Fallopian tube (tissue), 1 donor: ENCODE results near the gene NIBAN1.

DNA sequence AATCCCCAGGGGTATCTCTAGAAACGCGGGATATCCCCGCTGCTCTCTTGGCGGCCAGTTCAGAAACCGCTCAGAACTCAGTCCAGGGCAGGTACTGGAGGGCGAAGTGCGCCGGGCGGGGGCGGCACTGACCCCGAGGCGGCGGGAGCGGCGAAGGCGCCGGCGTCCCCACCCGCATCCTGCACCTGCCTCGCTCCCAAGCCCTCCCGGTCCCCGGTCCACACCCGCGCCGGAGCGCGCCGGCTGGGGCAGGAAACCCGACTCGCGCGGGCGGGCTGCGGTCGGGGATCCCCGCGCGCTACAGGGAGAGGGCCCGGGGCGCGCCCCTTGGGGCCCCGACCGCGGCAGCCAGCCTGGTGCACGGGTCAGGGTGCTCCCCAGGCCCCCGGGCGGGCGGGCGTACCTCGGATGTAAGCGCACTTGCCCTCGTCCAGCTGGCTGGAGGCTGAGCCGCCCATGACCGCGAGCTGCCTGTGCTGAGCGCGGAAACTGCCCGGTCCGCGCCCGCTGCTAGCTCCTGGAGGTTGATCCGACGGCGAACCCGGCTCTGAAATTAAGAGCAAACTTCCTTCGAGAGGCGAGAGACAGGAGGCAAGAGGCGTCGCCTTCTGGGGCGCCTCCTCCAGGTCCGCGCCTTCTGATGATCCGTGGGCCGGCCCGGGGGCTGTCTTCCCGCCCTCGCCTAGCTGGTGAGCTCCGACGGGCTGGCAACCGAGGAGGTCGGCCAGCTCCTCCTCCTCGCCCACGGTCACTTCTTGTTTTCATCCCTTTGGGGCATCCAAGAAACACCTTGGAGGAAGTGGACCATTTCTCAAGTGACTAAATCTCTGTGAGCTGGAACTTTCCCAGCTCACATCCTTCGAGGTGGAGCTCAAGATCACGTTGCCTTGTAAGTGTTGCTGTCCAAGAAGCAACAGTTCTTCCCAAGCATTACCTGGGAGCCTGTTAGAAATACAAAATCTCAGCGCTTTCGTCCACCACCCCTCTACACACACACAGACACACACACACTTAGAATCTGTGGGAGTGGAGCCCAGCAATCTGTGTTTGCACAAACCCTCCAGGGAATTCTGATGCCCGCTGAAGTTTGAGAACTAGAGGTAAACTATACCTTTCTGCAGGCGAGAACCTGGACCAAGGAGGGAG, at the start of gene NIBAN1:
Gene NIBAN1 (minus strand): TSS at position 610 of the 1,146 bp plus-strand sequence.
- PRO-cap = bidirectional peak, plus-strand start at position 62 of the sequence, minus-strand start outside the sequence; bidirectional peak, plus-strand start at position 699 of the sequence, minus-strand start at position 555 of the sequence

DNA sequence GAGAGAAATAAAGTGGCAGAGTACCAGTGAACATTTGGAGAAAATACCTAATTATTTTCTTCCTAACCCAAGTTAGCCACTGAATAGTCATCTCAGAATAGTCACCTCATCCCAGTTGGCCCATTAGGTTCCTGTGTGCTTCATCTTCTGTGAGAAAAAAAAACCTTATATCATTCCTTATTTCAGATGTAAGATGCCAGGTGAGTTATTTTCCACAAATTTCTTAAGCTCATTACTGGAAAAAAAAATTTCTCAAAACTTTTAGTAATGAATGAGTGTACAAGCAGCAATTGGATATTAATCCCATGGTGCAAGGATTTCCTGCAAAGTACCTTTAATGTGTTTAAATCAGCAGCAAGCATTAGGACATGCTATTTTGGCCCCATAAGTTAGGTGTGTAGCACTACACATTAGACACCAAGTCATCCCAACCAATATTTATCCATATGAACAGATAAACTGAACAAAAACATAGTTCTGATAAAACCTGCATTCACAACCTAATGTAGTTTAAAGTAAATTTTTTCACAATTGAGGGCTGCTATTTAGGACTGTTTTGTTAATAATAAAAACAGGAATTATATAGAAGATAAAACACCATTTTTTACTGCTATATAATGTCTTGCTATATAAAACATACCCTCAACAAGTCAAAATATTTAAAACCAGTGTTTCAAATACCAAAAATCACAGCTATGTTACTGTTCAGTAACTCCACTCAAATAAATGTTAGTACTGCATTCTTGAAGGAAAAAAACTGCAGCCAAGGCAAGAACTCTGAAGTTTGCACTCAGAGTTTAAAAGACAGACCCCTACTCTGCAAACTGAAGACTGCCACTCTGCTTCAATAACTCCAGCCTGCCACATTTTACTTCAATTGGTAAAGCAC, 20.2 kb downstream of the IVNS1ABP start:
- PRO-cap = no peak

DNA sequence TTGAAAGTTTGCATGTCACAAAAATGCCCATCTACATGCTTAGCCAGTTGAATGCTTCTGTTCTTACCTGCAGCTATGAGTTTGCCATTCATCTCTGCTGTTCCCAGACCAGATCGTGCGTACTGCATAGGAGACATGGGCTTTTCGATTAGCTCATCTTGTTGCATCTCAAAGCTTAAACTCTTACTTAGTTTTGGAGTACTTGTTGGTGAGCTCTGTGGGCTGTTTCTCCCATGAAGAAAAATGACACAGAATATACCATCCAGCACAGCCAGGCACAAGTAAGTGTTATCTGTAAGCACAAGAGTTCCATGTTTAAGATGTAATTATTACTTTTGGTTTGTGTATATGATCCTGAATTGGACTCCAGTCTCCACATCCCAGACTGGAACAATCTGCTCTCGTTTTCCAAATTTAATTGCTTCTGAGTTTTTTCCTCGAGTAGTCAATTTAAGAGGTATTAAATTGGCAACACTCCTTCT, 16.1 kb downstream of the IVNS1ABP start:
- PRO-cap = no peak

GRCh38 chr1:185374658-185375006, 57.6 kb upstream of the IVNS1ABP start:
- PRO-cap = no peak

DNA sequence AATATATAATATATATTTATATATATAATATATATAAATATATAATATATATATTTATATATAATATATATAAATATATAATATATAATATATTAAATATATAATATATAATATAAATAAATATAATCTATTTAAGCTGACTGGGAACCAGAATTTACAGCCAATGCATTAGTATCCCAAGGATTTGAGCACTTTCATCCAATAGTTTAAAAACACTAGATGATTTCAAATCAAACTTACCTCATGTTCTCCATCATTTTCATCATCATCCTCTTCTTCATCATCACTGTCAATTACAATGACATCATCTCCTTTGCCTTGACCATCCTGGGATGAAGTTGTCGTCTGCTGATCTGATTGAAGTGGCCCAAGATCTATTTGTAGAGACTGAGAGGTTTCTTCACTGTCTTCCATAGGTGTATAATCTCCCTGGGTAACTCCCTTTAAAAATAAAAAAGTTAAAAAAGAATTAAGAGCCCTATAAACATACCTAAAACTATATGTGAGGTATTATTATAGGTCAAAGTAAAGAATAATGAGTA, 31.2 kb downstream of the PRG4 start:
- PRO-cap = no peak

DNA sequence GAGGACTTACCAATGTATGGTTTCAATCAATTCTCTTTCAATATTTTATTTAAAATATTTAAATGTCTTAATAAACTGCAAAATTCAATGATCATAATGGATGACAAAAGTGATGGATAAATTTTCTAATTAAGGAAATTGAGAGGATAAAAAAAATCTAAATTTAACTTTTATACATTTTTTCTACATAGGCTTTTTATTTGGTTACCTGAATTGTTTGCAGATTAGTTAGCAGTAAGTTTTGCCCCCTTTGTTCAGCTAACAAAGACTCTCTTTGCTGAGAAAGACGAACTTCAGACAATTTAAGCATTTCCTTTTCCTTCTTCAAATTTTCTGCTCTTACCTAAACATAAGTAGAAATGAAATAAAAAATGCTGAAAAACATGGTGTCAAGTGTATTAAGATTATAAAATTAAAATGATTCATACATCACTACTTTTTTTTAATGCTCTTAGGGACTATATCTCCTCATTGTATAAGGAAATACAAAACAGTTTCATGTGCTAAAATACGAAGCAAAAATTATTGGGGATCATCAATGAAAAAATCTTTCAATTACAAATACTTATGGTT, 23.2 kb downstream of the TPR start:
- PRO-cap = no peak

DNA sequence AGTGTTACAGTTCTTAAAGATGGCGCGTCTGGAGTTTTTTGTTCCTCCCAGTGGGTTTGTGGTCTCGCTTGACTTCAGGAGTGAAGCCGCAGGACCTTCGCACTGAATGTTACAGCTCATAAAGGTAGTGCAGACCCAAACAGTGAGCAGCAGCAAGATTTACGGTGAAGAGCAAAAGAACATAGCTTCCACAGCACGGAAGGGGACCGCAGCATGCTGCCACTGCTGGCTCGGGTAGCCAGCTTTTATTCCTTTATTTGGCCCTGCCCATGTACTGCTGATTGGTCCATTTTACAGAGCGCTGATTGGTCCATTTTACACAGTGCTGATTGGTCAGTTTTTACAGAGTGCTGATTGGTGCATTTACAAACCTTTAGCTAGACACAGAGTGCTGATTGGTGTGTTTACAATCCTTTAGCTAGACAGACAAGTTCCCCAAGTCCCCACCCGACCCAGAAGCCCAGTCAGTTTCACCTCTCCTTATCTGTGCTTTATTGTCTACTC, 177.8 kb downstream of the PLA2G4A start:
- PRO-cap = no peak

DNA sequence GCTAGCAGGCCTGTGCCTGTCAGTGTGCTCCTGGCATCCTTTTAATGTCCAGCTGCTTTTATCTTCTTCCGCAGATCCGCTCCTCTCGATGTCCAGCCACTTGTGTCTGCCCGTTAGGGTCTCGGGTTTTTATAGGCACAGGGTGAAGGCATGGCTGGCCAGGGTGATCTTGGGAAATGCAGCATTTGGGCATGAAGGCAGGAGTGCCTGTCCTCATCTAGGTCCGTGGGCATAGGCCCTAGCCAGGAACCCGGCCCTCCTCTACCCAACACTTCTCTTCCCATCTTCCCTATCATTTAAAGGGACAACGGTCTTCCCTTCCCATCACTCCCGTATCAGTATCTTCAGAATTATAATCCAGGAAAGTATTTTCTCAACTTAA, 715.1 kb downstream of the BRINP3 start:
- PRO-cap = no peak

DNA sequence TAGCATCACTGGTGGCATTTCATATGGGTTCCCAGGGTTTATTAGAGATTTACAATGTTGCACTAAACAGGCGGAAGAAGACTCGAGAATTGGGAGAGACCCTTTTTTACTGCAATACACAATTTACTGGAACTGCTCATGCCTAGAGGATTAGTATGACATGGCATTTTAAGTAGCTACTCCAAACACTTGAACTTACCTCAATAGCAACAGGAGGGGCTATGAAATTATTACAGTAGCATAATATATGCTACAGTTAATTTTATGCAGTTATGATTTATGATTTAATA, 86.7 kb upstream of the BRINP3 start:
- PRO-cap = no peak

- PRO-cap = no peak
Observed at GRCh38 chr1:192539608-192540128, 35.9 kb upstream of the RGS1 start.

- PRO-cap = no peak
Observed at GRCh38 chr1:192559300-192560216, 16.0 kb upstream of the RGS1 start.

- PRO-cap = no peak
Observed at GRCh38 chr1:192604792-192605512, 29.4 kb downstream of the RGS1 start.

- PRO-cap = no peak
Observed at GRCh38 chr1:192809123-192809271, 158 bp downstream of the RGS2 start.

- PRO-cap = no peak
Observed at GRCh38 chr1:192810822-192811460, 2.1 kb downstream of the RGS2 start.

DNA sequence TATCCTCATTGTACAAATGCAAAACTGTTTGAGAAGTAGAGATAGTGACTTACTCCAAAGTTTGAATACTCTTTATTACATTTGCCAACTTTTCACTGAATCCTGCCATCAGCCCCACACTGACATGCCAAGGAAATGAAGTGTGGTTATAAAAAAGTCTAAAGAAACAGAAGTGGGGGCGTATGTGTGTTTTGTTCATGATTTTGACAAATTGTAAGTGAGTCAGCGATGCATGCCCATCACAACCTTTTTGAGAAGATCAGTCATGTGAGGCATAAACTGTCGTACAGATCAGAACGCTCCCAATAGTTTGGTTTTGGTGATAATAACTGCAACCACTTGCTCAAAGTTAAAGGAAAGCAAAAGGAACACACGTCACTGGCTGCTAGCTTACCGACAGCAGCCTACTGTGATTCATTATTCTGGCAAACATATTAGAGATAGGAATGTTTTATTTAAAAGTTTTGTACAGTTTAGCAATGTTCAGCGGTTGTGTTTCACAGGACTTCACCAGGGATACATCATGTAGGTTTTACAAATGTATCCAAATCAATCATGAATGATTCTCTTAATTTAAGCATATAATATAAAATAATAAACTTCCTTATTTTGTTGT, 95.7 kb downstream of the RGS2 start:
- PRO-cap = no peak

DNA sequence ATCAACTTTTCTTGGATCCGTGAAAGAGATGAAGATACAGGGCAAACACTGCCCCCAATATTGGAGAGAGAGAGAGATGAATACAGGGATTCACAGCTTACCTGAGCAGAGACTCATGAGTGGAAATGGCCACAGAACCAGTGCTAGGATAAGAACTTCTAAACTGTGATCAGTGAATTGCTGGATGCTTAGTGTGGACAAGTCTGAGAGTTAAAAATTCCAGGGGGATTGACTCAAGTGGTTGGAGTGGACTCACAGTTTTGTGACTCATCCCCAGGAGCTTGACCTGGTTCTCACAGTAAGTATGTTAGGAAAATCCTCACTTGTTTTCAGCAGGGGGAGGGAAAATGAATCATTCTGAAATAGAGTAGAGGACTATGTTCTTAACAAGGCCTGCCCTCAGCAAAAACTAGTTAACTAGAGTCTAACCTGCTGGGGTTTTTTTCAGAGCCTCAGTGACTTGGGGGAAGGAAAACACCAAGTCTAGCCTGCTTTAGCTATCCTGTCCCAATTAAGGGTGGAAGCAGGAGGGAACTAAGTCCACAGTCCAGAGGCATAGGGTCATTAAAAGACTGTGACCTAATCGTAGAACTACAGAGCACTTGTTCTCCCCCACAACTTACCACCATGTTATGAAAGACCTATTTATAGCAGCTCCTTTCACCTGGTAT, 6.2 kb upstream of the CDC73 start:
- PRO-cap = no peak

DNA sequence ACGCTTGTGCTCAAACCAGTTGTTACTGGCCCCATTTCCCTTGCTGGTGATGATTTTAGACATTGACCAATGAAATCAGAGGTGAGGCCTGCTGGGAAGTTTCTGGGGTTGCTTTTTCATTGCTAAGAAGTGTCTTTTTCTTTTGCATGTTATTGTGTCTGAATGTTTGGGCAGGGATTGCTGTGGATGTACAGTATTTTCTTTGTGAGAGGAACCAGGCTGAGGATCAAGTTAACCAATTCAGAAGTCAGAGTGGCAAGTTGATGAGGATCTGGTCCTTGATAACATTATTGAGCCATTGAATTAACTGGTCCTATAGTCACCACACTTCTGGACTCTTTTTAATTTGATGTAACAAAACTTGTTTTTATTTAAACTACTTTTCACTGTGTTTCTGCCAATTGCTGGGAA, 448.2 kb upstream of the B3GALT2 start:
- PRO-cap = no peak

- PRO-cap = no peak
Observed at GRCh38 chr1:194859242-194860217, 1673.1 kb upstream of the B3GALT2 start.

DNA sequence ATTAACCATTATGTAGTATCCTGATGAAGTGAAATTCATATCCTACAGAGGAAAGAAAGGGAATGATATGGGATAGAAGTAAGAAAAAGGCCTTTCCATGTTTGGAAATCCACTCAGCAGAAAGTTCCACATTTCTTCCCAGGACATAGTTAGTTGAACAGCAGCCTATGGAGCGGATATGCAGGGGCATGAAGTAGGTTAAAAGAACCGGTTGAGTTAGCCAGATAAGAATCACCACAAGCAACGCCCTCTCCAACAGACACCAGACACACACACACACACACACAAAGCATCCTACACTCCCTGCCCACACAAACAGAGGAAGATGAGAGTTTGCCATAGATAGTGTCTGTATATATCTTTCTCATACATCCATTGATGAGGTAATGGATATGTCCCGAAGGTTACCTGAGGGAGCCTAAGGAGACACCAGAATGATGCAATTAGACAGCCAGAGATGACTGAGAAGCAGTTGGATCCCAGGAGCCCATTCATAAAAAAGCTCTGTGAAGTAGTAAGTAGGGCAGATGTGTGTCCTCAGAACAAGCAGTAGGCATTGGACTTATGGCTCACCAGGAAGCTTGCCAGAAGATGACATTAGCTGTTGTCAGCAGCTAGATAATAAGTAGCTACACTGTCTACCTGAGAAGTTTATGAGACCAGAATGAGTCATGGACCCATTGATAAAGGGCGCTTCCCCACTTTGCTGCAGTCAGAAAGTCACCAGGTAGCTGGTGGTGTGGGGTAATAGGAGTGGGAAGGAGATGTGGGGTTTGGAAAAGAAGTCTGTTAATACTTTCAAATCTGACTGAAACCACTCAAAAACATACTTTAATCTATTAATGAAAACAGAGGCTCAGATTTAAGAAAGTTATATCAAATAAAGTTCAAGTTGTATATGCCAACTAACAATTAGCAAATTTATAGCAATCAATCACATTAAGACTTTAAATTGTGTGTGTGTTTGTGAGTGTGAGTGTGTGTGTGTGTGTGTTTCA, 247.0 kb downstream of the KCNT2 start:
- PRO-cap = no peak

- PRO-cap = no peak
Observed at GRCh38 chr1:197142155-197142935, 4.1 kb downstream of the ASPM start.